Helper T cell (primary cell): Measurements from ENCODE around the genes PERM1 and AGRN.

DNA sequence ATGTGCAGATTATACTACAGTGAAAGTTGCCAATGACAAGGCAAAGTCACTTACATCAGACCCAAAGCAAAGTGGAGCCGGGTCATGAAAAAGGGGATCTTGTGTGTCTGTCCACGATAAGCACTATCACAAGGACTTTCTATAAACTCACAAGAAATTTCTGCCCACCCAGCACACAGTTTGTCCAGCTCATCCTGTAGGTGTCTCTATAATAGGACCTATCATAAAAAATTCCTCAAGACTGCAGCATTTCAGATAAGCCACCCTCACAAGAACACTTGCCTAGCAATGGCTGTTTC, 50.3 kb downstream of the OR4F5 start:
- PRO-cap, 2 experiments, result no peak in any of the 2 experiments

DNA sequence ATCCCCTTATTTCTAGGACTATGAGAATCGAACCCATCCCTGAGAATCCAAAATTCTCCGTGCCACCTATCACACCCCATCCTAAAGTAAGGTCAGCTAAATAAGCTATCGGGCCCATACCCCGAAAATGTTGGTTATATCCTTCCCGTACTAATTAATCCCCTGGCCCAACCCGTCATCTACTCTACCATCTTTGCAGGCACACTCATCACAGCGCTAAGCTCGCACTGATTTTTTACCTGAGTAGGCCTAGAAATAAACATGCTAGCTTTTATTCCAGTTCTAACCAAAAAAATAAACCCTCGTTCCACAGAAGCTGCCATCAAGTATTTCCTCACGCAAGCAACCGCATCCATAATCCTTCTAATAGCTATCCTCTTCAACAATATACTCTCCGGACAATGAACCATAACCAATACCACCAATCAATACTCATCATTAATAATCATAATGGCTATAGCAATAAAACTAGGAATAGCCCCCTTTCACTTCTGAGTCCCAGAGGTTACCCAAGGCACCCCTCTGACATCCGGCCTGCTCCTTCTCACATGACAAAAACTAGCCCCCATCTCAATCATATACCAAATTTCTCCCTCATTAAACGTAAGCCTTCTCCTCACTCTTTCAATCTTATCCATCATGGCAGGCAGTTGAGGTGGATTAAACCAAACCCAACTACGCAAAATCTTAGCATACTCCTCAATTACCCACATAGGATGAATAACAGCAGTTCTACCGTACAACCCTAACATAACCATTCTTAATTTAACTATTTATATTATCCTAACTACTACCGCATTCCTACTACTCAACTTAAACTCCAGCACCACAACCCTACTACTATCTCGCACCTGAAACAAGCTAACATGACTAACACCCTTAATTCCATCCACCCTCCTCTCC, 56.7 kb downstream of the OR4F16 start:
- PRO-cap, 2 experiments, result no peak in any of the 2 experiments

DNA sequence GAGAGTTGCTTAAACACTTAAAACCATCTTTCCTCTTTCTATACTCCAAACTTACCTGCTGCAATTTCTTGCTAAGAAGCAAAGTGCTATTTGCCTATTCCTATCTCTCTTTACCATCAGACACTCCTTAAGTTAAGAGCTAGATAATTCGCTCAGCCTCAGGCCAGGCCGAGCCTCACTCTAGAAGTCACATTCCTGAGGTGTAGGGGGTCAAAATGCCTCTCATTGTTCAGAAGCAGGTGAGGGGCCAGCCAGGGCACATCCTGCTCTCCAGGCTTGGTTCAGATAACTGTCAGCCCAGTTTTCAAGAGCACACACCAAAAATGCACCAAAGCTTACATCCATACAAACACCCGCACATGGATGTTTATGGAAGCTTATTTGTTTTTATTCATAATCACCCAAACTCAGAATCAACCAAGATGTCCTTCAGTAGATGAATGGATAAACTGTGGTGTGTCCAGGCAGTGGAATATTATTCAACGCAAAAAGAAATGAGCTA, 78.0 kb upstream of the SAMD11 start:
- PRO-cap, 2 experiments, result no peak in any of the 2 experiments

DNA sequence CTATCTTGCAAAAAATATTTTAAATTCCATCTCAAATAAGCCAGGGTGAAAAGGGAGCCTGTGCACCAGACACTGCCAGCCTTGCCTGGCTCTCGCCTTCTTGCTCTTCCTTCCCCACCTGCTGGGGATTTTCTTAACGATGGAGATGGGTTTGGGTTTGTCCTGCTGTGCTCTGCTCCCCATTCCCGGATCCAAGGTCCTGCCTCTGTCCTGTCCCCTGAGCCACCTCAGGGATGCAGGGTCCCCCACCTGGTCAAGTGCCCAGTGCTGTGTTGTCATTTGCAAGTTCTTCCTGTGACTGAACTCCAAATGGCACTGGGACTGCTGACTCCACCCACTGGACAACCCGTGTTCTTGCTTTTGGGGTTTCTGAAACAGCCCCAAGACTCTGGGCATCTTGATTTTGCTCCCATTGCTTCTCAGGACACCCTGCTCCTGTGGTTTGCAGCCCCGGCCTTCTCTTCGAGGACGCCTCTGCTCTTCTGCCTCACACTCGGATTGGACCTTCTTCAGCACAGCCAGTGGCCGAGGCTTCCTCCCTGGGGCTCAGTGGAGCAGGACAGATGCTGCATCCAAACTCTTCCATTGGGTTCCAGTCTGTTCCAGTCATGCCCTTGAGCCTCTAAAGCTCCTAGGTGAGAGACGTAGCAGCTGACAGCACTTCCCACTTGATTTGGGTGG, 67.6 kb upstream of the SAMD11 start:
- PRO-cap, 2 experiments, result no peak in any of the 2 experiments

- PRO-cap, 2 experiments, result no peak in any of the 2 experiments
Measured at GRCh38 chr1:858593-859125, 65.1 kb upstream of the SAMD11 start.

DNA sequence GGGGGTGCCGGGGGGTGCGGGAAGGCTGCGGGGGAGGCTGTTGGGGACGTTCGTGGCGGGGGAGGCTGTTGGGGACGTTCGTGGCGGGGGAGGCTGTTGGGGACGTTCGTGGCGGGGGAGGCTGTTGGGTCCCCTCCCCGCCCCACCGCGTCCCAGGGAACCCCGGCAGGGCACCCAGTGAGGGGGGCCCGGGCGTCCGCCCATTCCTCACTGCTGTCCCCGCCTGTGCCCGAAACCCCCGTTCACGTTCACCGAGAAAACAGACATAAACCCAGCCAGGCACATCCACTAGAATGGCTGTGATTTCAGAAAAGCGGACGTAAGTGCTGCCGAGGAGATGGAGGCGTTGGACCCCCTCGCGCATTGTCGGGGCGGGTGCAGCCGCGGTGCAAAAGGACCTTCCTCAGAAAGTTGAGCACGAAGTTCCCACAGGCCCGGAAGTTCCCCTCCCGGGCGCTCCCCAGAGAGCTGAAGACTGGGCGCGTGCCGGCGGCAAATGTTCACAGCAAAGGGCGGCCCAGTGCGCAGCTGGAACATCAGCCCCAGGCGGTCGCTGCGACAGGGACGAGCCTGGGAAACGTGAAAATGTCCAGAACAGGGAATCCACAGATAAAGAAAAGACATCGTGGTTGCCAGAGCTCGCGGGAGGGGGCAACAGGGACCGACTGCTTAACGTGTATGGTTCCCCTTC, 18.6 kb upstream of the SAMD11 start:
- PRO-cap, 2 experiments, result no peak in any of the 2 experiments

- PRO-cap, 2 experiments, result no peak in any of the 2 experiments
Measured at GRCh38 chr1:941489-942427, 17.3 kb downstream of the NOC2L start.

GRCh38 chr1:974541-975562, 7.0 kb downstream of the PERM1 start:
- PRO-cap, 2 experiments, result no peak in any of the 2 experiments

DNA sequence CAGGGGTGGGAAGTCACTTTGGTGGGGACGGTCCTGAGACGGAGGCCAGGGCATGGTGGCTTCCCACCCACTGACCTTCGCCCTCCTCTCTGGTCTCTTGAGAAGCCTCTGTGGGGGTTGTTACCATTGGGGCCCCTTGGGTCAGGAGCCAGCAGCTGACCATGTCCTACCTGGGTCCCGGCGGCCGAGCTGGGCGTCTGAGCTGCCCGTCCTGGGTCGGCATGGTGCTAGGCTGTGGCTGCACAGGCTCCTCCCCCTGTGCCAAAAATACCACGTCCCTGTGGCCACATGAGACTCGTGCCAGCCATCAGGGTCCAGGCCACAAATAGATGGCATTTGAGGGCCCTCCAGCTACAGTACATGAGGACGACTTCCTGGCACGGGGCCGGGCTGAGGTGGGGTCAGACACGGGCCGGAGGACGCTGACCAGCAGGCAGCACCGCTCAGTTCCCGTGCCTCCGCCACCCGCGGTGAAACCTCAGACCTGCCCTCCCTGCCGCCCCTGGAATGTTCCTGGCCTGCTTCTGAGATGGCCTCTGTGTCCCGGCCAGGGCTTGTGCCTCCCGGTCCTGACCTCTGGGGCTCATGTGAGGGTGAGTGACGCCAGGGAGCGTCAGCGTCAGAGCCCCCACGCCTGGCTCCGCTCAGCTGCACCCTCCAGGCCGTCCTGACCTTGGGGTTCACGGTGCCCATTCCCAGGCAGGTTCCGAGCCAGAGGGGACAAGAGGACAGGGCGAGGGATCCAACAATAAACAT, at the start of gene PERM1:
Gene PERM1, minus strand, starts transcription at position 199 of the 756 bp plus-strand sequence.
- PRO-cap, 2 experiments, result no peak in any of the 2 experiments

- PRO-cap, 2 experiments, result peak in 2 of 2 experiments; most common plus-strand start chr1:999405 (in 2)
Measured at GRCh38 chr1:999287-999915, 496 bp downstream of the HES4 start.

DNA sequence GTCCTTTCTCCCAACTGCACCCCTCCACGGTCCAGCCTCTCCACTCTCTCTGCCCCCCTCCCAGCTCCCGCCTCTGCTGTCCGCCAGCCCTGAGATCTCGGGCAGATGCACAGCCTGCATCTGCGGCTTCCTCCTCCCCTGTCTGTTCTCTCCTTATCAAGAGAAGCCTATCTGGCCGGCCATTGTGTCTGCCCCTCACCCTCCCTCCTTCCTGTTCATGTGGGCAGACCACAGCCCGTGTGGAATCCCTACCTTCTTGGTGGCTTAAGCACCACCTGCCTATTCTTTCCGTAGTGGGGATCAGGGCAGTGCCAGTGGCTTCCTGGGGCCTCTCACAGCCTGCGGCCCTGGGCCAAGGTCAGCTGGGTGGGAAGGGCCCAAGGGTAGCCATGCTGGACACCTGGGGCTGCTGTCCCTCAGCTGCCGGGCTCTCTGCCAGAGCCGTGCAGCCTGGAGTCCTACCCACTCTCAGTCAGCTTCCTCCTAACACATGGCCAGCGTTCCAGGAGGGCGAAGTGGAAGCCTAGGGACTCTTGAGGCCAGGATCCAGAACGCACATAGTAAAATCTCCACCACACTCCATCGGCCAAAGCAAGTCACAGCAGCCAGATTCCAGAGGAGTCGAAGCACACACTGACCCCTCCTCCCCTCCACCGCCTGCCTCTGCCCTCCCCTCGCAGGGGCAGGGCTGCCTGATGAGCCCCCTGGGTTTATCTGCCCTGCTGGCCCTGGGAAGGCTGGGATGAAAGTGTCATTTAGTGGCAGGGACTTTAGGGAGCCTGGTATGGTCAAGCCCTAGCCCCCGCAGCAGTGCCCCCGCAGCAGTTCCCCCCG, 5.3 kb upstream of the HES4 start:
- PRO-cap, 2 experiments, result no peak in any of the 2 experiments

- PRO-cap, 2 experiments, result peak in 2 of 2 experiments; most common plus-strand start chr1:1019721 (in 1); most common minus-strand start chr1:1019752 (in 2)
Measured at GRCh38 chr1:1019300-1020464, at the start of gene AGRN. Gene AGRN (plus strand): TSS chr1:1020120.

- PRO-cap, 2 experiments, result no peak in any of the 2 experiments
Measured at GRCh38 chr1:1032439-1032867, 12.5 kb downstream of the AGRN start.

DNA sequence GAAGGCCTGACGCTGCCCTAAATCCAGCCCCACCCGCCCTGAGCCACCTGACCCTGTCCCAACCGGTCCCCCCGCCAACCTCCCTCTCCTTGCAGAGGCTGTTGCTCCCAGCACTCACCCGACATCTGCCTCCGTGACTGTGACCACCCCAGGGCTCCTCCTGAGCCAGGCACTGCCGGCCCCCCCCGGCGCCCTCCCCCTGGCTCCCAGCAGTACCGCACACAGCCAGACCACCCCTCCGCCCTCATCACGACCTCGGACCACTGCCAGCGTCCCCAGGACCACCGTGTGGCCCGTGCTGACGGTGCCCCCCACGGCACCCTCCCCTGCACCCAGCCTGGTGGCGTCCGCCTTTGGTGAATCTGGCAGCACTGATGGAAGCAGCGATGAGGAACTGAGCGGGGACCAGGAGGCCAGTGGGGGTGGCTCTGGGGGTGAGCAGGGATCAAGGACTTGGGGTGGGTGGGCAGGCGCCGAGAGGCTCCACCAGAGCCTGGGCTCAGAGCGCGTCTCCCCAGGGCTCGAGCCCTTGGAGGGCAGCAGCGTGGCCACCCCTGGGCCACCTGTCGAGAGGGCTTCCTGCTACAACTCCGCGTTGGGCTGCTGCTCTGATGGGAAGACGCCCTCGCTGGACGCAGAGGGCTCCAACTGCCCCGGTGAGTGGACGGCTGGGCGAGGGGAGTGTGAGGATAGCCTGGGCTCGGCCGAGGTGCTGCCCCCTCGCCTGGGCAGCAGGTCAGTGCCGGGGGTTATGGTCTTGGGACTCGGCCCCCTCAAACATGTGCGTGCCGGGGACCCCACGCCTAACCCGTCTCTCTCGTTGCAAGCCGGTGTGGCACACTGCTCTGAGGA, 26.6 kb downstream of the AGRN start:
- PRO-cap, 2 experiments, result no peak in any of the 2 experiments

DNA sequence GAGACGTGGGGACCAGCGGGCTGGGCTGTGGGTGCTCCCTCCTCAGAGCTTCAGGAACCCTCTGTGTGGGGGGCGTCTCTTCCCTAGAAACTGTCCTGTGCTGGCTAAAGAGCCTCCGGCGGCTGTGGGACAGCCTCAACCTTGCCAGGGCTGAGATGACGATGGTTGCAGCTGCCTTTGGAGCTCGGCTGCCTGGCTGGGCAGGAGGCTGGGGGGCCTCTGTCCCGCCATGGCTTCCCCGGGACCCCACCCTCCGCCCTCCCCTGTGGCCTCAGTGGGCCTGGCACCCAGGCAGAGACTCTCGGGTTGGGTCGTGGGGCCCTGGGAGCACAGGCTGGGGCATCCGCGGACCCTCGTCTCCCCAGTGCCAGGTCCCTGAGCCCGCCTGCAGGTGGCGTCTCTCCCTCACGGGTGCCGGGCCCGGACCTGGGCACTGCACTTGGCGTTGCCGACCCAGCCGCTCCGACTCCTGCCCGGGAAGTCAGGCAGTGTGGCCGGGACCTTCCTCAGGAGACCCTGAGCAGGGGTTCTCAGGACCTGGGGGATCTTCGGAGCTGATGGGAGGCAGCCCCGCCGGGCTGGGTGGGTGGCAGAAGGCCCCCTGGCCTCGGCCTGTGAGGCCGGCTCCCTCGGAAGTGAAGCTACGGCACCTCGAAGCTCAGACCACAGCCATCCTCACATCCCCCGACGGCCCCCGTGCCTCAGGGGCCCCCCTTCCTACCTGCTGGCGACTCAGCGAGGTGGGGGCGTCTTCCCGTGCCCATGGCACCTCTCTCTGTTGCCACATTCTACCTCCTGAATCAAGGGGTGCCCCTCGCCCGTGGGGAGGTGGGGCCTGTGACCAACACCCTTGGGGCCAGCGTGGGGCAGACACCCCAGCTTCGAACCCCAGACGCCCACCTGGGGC, 6.2 kb upstream of the C1orf159 start:
- PRO-cap, 2 experiments, result no peak in any of the 2 experiments

DNA sequence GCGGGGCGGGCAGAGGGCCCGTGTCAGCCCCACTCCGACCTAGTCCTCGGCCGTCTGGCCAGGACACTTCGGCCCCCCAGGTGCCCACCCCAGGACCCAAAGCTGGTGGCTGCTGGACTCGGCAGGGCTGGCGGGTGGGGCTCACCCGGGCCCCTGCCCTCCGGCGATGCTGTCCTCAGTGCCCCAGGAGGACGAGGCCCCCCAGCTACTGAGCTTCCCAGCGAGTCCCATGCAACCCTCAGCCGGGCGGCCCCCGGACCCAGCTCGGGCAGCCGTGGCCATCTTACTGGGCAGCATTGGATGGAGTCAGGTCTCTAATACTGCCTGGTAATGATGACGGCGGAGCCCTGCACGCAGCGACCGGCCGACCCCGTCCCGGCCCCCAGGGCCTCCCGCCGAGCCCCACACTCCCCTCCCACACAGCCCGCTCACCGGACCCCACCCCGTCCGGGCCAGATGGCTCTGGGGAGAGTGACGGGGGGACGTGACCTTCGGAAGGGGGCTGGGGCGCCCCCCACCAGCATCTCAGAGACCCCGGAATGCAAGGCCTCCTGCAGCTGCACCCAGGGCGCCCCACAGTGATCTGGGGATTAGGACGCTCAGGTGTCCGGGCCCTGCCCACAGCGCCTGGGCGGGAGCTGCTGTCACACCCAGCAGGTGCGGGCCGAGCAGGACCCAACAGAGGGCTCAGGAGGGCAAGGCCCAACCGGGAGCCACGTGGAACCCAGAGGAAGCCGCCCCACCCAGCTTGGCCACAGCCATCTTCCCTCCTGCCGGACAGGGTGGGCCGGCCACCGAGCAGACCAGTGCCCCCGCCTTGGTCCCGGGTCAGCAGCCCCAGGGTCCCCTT, 6.6 kb upstream of the TTLL10 start:
- PRO-cap, 2 experiments, result no peak in any of the 2 experiments

GRCh38 chr1:1256901-1257454, 10.5 kb upstream of the C1QTNF12 start:
- PRO-cap, 2 experiments, result no peak in any of the 2 experiments

GRCh38 chr1:1262476-1263245, 11.0 kb downstream of the UBE2J2 start:
- PRO-cap, 2 experiments, result no peak in any of the 2 experiments

GRCh38 chr1:1308893-1309229, 464 bp downstream of the PUSL1 start:
- PRO-cap, 2 experiments, result no peak in any of the 2 experiments

DNA sequence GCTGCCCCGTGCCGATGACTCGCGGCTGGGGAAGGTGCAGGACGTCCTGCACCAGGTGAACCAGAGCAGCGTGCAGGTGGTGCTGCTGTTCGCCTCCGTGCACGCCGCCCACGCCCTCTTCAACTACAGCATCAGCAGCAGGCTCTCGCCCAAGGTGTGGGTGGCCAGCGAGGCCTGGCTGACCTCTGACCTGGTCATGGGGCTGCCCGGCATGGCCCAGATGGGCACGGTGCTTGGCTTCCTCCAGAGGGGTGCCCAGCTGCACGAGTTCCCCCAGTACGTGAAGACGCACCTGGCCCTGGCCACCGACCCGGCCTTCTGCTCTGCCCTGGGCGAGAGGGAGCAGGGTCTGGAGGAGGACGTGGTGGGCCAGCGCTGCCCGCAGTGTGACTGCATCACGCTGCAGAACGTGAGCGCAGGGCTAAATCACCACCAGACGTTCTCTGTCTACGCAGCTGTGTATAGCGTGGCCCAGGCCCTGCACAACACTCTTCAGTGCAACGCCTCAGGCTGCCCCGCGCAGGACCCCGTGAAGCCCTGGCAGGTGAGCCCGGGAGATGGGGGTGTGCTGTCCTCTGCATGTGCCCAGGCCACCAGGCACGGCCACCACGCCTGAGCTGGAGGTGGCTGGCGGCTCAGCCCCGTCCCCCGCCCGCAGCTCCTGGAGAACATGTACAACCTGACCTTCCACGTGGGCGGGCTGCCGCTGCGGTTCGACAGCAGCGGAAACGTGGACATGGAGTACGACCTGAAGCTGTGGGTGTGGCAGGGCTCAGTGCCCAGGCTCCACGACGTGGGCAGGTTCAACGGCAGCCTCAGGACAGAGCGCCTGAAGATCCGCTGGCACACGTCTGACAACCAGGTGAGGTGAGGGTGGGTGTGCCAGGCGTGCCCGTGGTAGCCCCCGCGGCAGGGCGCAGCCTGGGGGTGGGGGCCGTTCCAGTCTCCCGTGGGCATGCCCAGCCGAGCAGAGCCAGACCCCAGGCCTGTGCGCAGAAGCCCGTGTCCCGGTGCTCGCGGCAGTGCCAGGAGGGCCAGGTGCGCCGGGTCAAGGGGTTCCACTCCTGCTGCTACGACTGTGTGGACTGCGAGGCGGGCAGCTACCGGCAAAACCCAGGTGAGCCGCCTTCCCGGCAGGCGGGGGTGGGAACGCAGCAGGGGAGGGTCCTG, 1.6 kb downstream of the TAS1R3 start:
- PRO-cap, 2 experiments, result no peak in any of the 2 experiments